Mesenchymal stem cell of Wharton's jelly (primary cell): ENCODE measurements around a stretch of chr10.

DNA sequence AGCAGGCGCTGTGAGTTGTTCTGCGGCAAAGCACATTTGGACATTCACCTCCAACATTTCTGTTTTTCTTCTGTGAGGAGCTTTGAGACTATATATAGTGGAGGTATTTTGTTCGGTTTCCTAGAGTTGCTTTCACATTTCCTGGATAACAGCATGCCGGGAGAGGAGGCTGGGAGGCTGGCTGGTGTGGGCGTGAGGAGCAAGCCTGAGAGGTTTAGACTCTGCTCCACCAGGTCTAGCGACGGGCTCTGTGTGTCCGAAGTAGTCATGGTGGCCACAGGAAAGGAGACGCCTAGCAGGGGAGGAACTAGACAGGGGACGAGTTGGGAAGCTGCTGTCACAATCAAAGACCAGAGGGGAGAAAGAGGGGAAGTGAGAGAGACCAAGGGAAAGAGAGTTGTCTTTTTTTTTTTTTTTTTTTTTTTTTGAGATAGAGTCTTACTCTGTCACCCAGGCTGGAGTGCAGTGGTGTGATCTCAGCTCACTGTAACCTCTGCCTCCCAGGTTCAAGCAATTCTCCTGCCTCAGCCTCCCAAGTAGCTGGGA lies 19.6 kb downstream of the PTPRE start:
- CAGE, long polyA plus RNA: no peak

GRCh38 chr10:127945178-127946435 lies 38.7 kb downstream of the PTPRE start:
- CAGE, long polyA plus RNA: no peak

DNA sequence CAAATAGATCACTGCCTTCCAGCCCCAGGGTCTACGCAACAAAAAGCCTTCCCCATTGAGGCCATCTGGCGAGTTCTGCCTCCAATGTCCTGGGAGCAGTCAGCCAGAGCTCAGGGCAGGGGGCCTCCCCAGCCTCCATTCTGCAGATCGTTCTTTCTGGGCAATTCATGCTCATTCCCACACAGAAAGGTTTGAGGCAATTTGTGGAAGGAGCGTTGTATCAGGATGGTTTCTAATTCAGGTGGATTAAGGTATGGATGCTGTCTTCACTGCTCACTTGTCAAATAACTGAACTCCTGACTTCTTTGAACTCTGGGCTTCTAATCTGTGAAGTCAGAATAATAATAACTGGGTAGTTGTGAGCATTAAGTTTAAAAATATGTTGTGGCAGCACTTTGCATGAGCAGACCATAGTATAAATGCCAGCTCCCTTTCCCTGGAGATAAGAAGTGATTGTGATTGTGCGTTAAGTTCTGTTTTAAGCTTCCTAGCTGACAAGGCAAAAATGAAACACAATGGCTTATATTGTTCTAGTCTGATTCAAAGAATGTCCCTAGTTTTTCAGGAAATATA lies 61.6 kb downstream of the PTPRE start:
- CAGE, long polyA plus RNA: no peak

DNA sequence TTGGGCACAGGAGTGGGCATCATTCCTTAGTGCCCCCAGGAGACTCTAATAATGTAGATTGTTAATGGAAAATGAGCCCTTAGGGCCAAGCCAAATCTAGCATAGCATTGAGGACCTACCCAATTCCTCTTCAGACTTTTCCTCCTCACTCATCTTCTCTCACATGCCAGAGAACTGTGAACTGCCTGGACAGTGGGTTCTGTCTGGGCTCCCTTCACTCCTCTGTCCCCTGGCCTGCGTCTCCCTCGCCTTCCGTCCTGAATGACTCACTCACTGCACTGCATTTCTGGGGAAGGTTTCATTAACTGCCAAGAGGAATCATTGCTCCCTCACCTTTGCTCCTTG lies 89.2 kb downstream of the MKI67 start:
- CAGE, long polyA plus RNA: no peak

- CAGE, long polyA plus RNA: no peak
Measured at GRCh38 chr10:128059201-128060376, 66.6 kb downstream of the MKI67 start.

DNA sequence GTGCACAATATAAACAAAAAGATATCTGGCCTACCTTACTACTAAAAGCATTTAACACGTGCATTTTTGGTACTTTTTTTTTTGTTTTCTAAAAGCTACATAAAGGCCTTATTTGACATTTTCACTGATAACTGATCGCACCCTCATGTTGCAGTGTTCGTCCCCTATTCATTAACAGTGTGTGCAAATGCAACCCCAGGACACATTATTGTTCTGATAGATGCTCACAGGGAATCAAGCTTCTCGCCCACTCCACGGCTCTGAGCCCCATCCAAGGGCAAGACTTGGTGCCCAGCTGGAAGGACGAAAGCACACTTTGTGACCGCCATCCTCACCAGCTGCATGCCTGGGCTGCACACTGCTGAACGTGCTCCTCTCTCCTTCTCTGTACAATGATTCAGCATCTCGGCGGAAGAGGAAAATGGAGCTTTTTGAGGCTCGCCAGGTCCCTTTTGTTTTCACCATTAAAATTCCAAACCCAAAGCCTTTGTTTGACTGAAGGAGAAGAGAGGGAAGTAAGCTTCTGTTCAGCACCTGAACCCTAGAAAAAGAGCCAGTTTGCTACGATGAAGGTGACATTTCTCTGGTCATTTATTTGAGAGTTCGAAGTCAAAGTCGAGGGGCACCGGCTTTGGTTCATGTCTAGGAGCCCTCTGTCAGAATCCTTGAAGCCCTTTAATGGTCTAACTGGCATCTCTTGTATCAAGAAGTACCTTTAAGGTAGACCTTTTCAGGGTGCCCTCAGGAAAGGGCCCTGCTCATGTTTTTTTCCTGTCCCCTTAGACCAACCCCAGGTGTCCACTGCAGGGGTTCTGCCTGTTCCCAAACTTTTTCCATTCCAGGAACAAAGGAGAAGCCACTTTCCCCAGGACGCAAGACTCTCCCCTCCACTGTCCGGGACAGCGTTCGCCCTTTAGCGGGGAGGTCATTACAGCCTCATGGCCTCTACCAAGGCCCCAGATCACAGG lies 41.7 kb downstream of the MKI67 start:
- CAGE, long polyA plus RNA: no peak

DNA sequence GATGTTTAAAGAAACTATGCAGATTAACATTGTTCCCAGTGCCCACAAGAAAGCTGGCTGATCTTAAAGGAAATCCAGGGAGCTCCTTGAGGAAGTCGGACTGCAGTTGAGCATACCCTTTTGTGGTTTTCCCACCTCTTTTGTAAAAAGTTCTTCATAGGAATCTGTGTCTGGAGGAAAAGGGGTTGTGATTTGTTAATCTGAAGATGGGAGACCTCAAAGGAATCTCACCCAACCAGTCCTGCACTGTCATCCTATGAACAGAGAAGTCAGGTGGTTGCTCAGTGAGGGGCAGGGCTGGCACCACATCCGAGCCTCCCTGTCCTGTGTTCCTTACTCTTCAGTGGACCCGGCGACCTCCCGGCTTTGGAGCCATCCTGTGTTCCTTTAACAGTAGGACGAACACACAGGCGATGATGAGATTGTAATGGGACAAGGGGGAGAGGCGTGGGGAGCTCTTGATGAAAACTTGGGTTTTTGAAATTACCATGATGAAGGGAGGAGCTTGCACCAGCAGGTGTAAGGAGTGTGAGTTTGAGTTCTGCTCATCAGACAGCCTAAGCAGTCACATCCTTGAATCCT lies 2.8 kb upstream of the MGMT start:
- CAGE, long polyA plus RNA: no peak

- CAGE, long polyA plus RNA: no peak
Measured at GRCh38 chr10:129531430-129532115, 64.5 kb downstream of the MGMT start.

GRCh38 chr10:129956830-129957369 lies 7.2 kb downstream of the EBF3 start:
- CAGE, long polyA plus RNA: no peak

DNA sequence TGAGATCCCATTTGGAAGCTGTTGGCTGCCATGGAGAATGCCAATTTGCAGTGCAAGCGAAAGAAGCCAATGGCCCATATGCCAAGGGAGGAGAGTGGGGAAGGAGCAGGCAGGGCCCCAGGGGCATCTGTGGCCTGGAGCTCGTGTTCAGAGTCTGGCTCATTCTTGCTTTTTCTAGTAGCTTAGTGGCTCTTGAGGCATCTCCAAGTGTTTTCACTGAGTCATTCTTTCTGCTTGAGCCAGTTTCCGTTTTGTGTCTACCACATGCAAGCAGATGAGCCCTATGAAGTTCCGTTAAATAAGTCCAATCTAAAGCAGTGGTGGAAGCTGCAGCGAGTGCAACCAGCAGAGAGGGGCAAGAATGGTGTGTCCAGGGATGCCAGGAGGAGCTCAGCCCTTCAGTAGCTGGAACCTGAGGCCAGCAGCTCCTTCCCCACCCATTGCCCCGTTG lies 57.3 kb upstream of the EBF3 start:
- CAGE, long polyA plus RNA: no peak

- CAGE, long polyA plus RNA: no peak
Measured at GRCh38 chr10:131260219-131260525, 51.3 kb downstream of the TCERG1L start.

GRCh38 chr10:131734186-131734484 lies 166.7 kb upstream of the PPP2R2D start:
- CAGE, long polyA plus RNA: no peak

DNA sequence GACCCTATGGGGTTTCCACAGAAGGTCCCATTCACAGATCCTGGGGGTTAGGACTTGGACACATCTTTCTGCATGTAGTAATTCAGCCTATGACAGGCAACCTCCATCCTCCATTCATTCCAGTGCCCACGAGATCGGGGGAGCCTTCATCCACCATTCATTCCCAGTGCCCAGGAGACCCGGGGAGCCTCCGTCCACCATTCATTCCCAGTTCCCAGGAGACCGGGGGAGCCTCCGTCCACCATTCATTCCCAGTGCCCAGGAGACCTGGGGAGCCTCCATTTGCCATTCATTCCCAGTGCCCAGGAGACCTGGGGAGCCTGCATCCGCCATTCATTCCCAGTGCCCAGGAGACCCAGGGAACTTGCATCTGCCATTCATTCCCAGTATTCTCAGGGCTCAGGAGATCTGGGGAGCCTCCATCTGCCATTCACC lies 91.8 kb upstream of the PPP2R2D start:
- CAGE, long polyA plus RNA: no peak

GRCh38 chr10:131891987-131892581 lies 8.7 kb upstream of the PPP2R2D start:
- CAGE, long polyA plus RNA: no peak

GRCh38 chr10:131908945-131909576 lies 8.3 kb downstream of the PPP2R2D start:
- CAGE, long polyA plus RNA: no peak

GRCh38 chr10:131911454-131912391 lies 10.9 kb downstream of the PPP2R2D start:
- CAGE, long polyA plus RNA: no peak

GRCh38 chr10:131939491-131939801 lies 38.6 kb downstream of the PPP2R2D start:
- CAGE, long polyA plus RNA: no peak

GRCh38 chr10:131973433-131974148 lies 8.1 kb downstream of the BNIP3 start:
- CAGE, long polyA plus RNA: no peak

DNA sequence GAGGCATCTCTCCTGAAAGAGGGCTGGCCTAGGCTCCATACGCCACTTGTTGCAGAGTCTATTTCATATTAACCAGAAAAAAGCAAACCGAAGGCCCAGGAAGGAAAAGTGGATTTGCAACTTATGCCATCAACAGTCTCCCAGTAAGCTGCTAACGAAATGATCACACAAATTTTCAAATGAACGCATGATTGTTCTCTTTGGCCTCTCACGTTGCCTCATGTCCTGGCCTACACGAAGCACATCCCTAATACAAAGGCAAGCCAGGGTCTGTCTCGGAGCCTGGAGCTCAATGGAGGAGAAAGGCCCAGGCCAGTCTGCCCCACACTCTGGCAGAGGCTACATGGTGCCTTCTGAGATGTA lies 6.1 kb downstream of the BNIP3 start:
- CAGE, long polyA plus RNA: no peak

- CAGE, long polyA plus RNA: no peak
Measured at GRCh38 chr10:131983718-131984160, 2.0 kb upstream of the BNIP3 start.